A172 (cell line): Measurements from ENCODE around the gene VSNL1.

DNA sequence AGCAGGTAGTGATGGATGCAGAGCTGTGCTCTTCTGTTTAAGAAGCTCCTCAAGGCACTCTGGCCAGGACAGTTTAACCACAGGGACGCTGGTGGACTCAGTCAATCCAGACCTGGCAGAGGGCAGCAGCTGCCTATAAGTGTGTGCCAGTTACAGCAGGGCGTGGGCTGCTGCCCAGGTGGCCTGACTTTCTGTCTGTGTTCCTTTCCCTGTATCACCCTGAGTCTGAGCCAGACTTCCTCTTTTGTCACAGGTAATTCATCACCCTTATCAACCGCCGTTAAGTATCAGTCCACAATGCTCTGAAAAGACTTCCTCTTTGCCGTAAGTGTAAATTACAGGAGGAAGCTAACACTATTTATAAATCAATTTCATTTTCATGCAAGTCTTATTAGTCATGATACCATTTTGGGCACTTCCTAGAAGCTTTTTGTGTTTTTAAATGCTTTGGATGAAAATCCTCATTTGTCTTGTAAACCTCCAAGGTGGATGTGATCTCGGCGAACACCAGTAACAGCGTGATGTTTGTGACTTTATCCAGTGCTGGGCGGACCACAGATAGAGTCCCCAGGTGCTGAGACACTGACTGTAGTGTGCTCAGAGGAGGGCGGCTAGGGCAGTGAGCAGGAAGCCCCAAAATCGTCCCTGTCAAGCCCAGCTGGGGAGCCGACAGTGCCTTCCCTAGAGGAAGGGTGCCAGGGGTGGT lies 7.1 kb downstream of the LPIN1 start:
- RAMPAGE, long total RNA = no peak

- RAMPAGE, long total RNA = no peak
These were observed 10.8 kb downstream of the LPIN1 start for GRCh38 chr2:11757150-11757715.

DNA sequence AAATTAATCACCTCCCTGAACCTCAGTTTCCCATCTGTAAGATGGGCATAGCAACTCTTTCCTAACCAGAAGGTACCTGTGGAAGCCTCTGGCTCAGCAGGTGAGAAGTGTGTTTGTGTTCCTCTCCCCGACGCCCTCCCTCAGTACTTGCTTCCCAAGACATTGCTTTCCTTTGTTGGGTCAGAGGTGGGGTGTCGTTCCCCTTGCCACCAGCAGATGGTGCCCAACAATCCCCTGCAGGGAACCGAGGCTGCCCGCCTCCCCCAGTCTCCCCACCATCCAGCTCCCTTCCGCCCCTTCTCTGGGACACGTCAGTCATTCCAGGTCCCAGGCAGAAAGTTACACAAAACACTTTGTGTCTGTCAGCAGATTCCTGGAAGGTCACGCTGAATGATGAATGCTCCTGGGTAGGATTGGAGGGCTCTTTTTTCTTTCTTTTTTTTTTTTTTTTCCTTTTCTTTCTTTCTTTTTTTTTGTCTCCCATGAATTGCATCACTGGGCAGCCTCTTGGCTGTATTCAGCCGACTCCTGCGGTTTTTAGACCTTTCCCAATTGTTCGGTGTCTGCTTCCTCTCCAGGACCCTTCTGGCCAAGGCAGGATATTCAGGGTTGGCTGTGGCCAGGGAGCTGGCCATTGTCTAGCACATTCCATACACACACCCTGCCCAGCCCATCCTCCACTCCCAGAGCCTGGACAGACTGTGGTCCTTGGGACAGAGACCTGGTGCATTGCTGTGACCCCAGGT lies 117.3 kb downstream of the LPIN1 start:
- RAMPAGE, long total RNA = no peak

GRCh38 chr2:11867836-11868227 lies 121.4 kb downstream of the LPIN1 start:
- RAMPAGE, long total RNA = no peak

- RAMPAGE, long total RNA = no peak
These were observed 317.7 kb downstream of the LPIN1 start for GRCh38 chr2:12063999-12064658.

GRCh38 chr2:12090888-12091232 lies 344.4 kb downstream of the LPIN1 start:
- RAMPAGE, long total RNA = no peak

- RAMPAGE, long total RNA = no peak
These were observed 31.5 kb upstream of the TRIB2 start for GRCh38 chr2:12685190-12685601.

- RAMPAGE, long total RNA = no peak
These were observed 2.9 kb downstream of the TRIB2 start for GRCh38 chr2:12719553-12720114.

DNA sequence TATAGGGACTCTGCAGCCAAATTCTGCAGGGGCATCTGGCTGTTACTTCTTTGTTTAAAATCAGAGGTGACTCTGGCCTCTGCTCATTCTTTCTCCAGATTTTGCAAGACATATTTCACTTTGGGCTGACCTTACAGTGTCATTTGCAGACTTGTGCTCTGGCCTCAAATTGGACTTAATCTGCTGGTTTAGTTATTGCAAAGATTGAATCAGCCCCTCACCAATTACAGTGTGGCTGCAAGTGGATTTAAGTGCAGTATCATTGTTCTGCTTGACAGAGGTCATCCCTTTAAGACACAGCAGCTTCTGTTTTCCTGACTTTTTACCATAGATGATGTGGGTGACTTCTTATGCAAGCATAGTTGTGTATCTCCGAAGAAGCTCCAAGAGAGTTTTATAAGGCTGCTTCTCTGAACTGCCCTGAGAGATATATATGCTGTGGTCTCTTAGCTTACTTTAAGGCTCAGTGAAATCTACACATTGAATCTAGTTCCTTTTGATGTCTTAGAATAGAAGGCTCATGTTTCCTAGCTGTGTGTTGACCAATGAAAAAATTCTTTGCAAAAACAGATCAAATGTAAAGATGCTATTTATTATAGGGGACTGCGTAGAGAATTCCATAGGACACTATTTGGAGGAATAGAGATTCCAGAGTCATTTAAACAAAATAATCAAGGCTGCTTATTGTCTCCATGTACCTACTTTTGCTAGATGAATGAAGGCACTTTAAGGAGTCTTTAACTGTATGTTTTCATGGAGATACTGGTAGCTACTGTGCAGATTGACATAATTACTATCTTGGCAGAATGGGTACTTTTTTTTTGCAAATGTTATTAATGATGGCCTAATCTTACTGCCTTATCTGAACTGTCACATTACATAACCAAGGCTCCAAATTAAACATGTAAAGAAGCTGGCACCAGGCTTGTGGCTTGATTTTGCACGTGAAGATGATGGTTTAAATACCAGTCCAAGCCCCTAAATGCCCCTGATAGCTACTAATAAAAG lies 3.7 kb downstream of the TRIB2 start:
- RAMPAGE, long total RNA = no peak

DNA sequence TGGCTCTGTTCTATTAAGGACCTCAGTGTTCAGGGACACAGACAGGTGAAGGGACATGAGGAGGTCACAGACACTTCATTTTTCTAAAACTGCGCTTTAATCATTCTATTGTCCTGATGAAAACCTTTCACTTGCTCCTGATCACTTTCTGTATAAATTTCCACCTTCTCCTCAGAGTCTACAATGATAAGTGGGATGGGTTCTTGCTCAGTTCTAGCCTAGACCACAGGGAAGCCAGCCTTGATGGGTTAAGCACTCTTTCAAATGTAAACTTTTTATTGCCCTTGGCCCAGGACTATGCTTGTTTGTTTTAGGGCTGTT lies 59.5 kb downstream of the TRIB2 start:
- RAMPAGE, long total RNA = no peak

- RAMPAGE, long total RNA = no peak
These were observed 102.3 kb downstream of the TRIB2 start for GRCh38 chr2:12818822-12819677.

DNA sequence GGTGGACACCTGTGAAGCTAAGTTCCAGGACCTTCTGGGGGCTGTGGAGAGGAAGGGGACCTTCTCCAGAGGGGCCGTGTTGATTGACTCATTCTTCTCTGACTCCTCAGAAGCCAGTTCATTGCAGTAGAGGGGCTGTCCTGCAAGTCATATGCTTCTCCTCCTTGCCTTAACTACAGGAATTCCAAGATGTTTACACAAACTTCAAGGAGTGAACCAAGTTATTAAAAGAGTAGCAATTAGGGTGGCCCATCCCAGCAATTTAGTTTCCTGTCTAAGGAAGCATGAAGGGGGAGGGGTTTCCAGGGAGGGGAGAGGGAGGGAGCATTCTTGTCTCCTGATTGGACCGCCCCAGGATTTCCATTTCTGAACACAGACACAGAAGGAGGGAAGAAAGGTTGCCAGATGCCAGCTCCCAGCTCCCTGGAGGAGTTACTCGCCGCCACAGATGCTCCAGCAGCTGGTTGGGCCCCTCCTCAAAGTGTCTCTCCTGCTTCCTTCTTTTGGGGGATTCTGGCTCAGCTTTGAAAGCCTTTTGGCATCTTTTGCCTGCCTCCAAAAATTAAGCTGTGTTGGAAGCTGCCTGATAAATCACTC lies 107.6 kb downstream of the TRIB2 start:
- RAMPAGE, long total RNA = no peak

GRCh38 chr2:15639974-15640694 lies 48.5 kb downstream of the DDX1 start:
- RAMPAGE, long total RNA = no peak

GRCh38 chr2:16061405-16061725 lies 121.0 kb downstream of the MYCN start:
- RAMPAGE, long total RNA = no peak

GRCh38 chr2:16640772-16641750 lies 24.6 kb downstream of the CYRIA start:
- RAMPAGE, long total RNA = no peak

DNA sequence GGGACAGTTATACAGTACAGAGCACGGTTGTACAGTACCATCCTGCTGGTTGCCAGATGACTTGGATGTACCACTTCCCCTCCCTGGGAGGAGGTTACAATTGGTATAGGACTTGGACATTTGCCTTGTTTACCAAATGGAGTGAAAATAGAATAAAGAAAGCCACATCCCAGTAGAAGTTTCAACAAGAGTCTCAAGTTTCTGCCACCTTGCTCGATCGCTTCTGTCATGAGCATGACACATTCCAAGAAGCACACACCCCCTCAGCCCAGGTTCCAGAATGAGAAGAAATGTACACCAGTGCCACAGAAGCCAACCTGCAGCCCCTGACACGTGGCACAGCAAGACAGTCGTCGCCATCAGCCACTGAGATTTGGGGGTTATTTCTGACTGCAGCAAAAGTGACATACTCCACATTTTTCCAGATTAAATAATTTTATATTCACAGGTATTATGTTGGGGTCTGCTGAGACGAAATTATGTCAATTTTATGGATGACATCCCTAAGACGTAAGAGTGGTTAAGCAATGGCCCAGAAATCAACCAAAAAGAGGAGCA lies 15.8 kb downstream of the CYRIA start:
- RAMPAGE, long total RNA = no peak

GRCh38 chr2:16652460-16653034 lies 13.1 kb downstream of the CYRIA start:
- RAMPAGE, long total RNA = no peak

GRCh38 chr2:17540286-17540958 lies at the start of gene VSNL1:
VSNL1 (plus strand) TSS chr2:17540696.
- RAMPAGE, long total RNA = no peak

DNA sequence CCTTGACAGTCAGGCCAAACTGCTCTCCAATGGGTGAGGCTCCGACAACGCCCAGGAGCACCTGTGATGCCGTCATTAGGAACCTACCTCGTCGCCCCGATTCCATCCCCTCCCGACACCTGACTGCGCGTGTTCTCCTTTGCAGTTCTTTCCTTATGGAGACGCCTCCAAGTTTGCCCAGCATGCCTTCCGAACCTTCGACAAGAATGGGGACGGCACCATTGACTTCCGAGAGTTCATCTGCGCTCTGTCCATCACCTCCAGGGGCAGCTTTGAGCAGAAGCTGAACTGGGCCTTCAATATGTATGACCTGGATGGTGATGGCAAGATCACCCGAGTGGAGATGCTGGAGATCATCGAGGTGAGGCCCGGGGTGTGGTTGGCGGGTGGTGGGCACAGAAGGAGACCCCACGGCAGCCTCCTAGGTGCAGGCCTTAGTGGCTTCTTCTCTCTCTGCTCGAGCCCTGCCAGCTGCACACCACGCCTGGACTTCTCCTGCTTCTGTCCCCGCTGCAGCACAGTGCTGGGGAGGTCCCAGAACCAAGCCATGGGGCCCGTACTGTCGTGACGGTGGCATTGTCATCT lies 104.3 kb downstream of the SMC6 start:
- RAMPAGE, long total RNA = no peak

DNA sequence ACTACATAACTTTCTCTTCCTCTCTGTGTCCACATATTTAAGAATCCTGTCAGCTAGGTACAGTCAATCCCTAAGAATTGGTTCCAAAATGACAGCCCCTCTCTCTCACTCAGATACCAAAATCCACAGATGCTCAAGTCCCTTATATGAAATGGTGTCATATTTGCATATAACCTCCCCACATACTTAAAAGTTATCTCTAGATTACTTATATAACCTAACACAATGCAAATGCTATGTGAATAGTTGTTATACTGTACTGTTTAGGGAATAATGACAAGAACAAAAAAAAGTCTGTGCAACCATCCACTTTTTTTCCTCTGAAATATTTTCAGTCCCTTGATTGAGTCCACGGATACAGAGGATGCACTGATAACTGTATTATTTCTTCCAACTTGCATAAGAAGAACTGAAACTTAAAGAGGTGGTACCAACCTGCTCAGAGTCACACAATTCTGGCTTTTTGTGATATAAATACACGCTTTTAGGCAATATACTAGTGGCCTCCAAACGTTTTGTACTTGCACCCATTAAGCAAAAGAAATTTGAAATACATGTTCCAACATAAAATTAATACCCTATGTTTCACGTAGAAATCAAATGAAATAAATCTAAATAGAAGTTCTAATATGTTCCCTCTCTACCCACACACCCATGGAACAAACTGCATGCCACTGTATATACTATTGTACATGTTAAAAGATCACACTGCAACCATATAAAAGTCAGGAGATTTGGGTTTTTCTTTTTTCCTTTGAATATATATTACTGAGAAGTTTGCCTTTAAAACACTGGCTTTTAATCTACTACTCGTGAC lies 1.3 kb downstream of the SMC6 start:
- RAMPAGE, long total RNA = no peak